Mesenchymal stem cell of Wharton's jelly (primary cell): ENCODE measurements around the genes MAST2, TSPAN1 and DMBX1.

DNA sequence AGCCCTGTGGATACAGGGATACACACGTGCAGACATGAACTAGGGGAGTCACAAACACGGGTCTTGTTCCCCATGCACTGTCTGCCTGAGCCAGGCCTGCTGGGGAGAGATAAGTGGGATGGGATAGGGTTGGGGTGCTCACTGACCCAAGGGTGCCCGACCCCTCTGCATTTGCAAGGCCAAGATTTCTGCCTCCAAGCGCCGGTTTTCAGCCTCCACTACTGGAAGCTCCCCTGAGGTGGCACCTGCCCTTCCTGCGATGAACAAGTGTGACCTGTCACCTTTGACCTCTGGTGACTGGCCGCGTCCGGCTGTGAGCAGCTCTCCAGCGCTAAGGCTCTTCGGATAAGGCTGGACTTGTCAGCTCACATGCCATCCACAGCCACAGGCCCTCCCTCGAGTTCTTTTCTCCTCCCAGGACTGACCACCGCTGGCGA lies 1.7 kb downstream of the CCDC17 start:
- CAGE, long polyA plus RNA = no peak

GRCh38 chr1:45803271-45803757 lies at the start of gene MAST2:
Gene MAST2, plus strand, starts transcription at chr1:45803612.
- CAGE, long polyA plus RNA = no peak

DNA sequence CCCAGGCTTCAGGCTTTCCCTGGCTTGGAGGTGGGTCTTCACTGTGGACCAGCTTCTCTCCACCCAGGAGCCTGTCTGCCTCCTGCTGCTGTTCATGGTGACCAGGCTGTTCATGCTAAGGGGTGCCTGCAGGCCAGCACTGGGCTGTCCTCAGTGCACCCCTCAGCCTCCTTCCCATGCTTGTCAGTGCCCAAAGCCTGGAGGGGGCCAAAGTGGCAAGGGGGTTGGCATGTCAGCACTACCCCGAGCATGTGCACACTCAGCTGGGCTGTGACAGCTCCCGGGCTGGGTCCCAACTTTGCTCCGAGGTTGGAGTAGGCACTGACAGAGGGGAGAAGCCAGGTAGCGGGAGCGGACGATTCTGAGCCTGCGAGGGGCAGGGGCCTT lies 118.9 kb downstream of the MAST2 start:
- CAGE, long polyA plus RNA = no peak

DNA sequence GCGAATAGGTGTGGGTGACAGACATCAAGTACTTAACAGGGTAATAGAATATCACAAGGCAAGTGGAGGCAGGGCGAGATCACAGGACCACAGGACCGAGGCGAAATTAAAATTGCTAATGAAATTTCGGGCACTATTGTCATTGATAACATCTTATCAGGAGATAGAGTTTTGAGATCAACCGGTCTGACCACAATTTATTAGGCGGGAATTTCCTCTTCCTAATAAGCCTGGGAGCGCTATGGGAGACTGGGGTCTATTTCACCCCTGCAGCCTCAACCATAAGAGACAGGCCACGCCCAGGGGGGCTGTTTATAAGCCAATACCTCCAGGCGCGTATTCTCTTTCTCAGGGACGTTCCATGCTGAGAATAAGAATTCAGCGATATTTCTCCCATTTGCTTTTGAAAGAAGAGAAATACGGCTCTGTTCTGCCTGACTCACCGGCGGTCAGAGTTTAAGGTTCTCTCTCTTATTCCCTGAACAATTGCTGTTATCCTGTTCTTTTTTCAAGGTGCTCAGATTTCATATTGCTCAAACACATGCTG lies 123.8 kb downstream of the MAST2 start:
- CAGE, long polyA plus RNA = no peak

DNA sequence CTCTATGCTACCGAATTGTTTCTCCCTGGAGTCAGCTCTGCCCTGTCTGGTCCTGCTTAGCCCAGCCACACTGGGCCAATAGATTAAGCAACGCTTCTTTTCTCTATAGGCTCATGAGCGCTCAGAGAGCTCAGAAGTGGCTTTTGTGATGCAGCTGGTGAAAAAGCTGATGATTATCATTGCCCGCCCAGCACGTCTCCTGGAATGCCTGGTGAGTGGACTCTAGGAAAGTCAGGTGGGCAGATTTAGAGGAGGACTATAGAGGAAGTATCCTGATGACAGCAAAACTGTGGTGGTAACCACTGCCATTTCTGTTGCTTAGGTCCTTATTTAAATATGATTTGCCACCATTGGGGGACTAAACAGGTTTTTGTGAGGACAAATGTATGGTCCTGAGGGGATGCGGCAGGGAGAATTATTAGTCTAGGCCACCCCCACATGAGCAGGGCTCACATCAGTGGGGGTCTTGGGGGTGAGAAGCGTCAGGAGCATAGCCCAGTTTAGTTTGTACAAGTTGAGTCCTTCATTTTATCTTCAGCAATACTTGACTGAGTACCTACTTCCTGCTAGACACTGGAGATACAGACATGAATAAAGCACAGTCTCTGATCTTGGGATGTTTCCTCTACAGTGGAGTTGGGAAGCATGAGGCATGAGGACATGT lies 112.8 kb downstream of the PIK3R3 start:
- CAGE, long polyA plus RNA = no peak

DNA sequence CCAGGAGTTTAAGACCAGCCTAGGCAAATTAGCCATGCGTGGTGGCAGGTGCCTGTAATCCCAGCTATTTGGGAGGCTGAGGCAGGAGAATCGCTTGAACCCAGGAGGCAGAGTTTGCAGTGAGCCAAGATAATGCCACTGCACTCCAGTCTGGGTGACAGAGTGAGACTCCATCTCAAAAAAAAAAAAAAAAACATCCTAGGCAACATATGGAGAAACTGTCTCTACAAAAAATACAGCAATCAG lies 38.8 kb downstream of the PIK3R3 start:
- CAGE, long polyA plus RNA = no peak

DNA sequence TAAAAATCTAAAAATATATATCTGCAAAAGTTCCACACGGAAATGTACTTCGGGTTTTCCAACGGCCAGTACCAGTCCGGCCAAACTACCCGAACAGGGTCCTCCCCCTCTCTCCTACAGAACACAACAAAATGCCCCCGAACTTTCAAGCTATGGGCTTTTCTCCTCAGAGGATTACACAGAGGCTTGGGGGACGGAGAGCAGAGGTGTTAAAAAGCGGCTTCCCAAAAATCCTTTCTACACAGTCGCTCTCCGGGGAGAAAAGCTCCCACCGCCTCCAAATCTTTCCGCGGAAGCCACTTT lies 463 bp downstream of the PIK3R3 start:
- CAGE, long polyA plus RNA = no peak

DNA sequence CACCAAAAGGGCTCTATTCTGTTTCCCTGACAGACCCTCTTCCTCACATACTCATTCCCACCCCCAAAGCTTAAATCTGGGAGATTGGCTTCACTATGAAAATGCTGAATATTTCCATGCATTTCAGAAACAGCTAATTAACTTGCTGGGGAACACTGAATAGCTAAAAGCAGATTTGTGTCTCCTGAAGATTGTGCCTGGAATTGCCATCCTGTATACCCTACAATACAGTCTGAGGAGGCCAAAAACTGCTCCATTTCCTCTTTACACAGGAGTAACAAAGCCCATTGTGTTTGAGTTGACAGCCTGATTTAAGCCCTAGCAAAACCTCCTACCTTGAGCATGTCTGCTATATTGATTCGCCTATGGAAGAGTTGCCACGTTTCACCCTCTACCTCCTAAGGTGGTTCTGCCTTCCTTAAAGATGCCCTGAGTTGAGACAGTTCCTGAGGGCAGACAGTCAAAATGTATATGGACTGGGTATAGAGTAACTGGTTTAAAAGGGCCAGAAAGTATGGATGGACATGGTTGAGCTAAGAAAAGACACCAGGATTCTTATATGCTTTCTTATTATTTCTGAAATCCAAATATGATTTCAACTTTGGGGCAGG lies 1.6 kb upstream of the PIK3R3 start:
- CAGE, long polyA plus RNA = no peak

GRCh38 chr1:46174463-46175445 lies at the start of gene TSPAN1:
Gene TSPAN1, plus strand, starts transcription at chr1:46175087.
- CAGE, long polyA plus RNA = no peak

DNA sequence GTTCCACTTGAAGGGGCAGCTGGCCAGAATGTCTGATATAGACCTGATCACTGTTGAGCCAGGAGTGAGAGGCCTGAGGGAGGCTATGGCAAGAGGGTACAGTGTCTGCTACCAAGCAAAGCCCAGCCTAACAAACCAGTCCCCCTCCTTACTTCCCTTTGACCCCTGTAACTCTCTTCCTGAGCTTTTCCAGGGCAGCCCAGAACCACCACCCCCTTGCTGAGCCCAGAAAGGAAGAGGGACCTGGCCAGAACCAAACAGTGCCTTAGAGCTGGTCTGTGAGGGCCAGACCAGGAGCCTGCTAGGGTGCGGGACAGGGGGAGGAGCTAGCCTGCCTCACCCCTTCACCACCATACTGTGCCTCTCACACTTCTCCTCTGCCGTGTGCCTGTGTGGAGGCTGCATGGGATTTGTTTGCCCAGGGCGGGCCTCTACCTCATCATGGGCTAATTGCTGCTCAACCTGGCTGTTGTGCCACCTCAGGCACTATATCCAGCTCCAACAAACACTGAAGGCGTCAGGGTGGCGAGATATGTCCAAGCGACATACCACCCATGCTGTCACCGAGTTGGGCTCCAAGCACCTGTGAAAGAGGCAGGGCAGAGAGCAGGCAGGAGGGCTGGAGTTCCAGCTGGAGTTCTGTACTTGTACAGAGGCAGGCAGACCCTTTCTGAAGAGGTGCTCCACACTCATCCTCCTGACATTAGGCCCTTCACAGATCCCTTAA lies 10.8 kb downstream of the POMGNT1 start:
- CAGE, long polyA plus RNA = no peak

DNA sequence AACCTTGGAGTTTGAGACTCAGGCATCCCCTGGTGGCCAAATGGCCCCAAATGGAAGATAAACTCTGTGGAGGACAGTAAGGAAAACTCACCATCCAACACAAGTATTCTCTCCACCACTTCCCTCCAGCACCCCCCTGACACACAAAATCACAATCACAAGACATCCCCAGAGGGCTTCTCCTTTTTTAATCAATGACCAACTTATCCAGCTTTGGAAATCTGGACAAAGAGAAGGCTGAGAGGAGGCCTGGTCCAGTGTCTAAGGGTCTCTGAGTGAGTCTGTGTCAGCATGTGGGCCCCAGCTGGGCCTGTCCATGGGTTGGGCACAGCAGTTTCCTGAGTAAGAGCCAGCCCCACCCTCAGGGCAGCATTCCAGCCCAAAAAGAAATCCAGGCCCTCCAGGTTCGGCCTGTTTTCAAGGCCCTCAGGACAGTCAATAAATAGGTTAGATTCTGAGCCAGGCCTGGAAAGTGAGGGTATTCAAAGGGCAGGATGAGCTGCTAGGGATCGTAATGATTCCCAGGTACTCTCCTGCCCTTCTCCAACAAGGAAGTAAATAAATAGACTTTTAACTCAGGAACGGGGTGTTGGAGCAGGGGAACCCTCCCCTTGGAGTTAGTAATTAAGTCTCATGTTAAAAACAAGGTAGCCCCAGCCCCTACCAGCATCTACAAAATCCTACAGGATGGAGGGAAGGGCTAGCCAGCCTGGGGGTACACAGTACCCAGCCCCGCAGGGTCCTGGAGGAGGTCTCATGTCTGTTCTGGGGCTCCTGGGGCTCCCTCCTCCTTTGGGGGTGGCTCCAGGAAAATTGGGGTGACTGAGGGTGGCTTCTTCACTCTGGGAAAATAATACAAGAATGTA lies 9.5 kb downstream of the POMGNT1 start:
- CAGE, long polyA plus RNA = no peak

GRCh38 chr1:46194001-46194735 lies 4.1 kb downstream of the POMGNT1 start:
- CAGE, long polyA plus RNA = no peak

- CAGE, long polyA plus RNA = no peak
These were observed 27.4 kb downstream of the LRRC41 start for GRCh38 chr1:46275985-46276463.

DNA sequence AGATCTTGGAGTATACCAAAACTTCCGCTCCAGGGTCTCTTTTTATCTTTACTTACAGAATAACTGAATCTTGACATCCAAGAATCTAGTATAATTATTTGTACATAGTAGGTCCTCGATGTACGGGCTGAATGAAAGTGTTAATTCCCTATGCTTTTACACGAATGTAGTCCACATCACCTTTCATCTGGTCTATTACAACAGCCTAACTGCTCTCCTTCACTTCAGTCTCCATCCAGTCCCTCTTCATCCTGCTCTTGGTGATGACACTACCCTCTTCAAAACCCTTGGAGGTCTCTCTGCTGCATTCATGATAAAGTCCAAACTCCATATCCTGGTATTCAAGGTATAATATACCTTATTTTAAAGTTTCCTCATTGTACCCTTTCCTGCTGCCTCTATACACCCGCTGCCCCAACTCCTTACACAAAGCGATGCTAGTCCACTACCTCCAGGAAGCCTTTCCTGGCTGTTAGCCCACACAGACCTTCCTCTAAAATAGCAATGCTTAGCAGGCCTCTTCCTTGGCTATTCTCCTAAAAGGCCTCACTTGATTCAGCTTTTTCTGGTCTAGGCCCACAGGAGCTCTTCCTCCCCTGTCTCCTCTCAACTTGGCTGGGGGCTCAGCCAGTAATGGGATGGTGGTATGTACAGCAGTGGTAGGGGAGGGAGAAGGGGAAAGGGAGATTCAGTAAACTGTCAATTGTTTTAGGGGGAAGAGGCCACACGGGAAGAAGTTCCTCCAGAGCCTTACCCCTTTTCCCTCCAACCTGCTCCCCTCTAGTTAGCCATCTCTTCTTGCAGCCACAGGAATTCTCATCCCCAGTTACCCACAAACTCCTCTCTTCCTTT lies 2.8 kb downstream of the LRRC41 start:
- CAGE, long polyA plus RNA = no peak

DNA sequence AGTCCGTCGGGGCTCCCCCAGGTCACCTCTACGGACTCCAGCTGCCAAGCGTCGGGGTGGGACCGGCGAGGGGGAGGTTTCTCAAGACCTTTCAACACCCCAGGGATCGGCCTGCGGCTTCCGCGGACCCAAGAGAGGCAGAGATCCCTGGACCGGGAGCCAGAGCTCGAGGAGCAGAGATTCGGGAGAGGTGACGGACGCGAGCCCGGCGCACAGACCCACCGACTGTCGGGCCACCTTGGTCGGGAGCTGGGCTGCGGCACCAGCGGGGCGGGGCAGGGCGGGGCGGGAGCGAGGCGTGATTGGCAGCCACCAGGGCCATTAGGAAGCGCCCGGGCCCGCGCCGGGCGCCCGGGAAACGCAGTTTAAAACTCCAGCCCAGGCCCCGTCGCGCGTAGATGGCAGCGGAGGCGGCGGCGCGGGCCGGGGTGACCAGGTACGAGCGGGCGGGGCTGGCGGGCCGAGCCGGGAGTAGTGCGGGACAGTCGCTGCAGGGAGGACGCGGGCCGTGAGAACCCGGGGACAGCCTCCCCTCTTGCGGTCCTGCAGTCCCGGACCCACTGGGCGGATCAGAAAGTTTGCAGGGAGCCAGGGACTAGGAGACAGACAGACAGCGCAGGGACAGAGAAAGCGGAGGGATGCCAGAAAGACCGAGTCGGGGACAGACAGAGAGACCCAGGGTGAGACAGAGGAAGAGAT lies at the start of gene DMBX1:
Gene DMBX1, plus strand, starts transcription at position 395 of the 699 bp plus-strand sequence.
- CAGE, long polyA plus RNA = no peak

- CAGE, long polyA plus RNA = no peak
These were observed 8.5 kb downstream of the TMEM275 start for GRCh38 chr1:46526675-46527309.

DNA sequence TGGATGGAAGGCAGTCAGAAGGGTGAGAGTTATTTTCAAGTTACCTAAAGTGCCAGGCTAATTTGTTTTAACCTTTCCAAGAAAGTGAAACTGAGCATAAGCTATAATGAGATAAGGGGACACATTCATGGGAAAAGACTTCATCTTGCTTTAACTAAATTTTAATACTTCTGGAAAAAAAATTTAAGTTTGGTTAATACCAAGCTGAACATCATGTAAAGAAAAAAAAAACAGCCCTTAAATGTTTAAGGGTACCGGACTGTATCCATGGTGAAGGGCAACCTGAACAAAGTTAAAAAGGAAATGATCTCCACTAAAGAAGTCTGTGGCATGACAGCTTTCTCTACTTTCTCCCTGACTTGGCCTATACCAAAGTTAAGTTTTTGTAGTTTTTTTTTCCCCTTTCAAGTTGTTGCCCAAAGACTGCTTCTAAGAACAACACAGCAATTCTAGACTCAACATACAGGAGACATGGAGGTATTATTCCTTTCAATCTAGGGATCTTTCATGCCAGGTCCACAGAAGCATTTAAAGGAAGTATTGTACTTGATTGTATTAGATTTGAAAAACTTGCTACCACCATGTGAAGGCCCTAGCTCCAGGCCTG lies 5.1 kb downstream of the TEX38 start:
- CAGE, long polyA plus RNA = no peak

- CAGE, long polyA plus RNA = no peak
These were observed 7.2 kb upstream of the CYP4A11 start for GRCh38 chr1:46948569-46948883.

DNA sequence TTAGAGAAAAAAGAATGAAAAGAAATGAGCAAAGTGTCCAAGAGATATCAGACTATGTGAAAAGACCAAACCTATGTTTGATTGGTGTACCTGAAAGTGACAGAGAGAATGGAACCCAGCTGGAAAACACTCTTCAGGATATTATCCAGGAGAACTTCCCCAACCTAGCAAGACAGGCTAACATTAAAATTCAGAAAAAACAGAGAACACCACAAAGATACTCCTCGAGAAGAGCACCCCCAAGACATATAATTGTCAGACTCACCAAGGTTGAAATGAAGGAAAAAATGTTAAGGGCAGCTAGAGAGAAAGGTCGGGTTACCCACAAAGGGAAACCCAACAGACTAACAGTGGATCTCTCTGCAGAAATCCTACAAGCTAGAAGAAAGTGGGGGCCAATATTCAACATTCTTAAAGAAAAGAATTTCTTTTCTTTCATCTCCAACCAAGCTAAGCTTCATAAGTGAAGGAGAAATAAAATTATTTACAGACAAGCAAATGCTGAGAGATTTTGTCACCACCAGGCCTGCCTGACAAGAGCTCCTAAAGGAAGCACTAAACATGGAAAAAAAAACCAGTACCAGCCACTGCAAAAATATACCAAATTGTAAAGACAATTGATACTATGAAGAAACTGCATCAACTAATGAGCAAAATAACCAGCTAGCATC lies 37.0 kb upstream of the CYP4X1 start:
- CAGE, long polyA plus RNA = no peak

DNA sequence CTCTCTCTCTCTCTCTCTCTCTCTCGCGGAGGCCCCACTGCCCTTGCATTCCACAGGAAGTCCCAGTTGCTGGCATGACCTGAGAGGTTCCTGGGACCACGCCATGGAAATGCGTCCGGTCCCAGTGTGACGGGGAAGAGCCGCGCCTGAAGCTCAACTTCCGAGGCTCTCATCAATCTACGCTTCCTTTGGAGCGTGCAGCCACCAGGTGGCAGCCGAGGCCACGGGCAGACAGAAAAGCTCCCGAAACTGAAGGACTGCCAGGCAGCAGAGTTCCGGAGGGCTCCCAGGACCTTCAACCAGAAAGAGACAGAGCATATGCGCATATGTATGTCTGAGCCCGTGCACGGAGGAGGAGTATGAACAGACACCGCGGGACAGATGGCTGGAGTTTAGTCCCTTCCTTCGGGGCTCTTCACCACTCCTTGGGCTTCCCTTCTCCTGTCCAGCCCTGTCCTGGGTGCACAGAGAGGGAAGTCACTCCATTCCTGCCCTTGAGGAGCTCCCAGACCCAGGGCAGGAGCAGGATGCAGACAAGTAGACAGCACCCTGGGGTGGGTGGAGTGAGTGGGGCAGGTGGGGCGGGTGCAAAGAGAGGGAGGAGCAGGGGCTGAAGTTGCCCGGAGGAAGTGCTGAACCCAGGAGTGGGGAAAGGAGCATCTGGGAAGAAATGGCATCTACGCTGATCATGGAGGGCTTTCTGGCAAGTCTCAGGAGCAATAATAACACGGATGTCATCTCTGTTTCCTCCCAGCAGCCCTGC lies 10.5 kb downstream of the PDZK1IP1 start:
- CAGE, long polyA plus RNA = no peak